Measurements from ENCODE around the genes LRP2 and SSB.

DNA sequence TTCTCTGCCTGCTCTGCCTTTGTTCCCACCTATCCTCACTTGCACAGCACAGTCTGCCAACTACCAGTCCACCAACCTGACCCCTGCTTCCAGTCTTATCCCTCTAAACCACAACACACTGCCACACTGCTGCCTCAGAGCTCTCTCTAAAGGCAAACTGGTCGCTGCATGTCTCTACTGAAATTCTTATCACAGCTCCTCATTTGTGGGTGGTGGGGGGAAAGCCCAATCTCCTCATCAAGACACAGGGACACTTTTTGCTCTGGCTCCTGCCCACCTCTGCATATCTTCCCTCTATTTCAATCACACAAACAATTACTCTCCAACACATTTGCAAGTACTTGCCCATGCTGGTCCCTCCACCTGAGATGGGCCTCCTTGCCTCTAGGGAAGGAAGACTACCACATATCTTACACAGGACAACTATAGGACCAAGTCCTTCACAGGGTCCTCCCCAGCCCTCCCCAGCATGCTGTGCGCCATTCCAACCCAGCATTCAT is 153.7 kb downstream of the STK39 start:
- PRO-cap, result no peak

DNA sequence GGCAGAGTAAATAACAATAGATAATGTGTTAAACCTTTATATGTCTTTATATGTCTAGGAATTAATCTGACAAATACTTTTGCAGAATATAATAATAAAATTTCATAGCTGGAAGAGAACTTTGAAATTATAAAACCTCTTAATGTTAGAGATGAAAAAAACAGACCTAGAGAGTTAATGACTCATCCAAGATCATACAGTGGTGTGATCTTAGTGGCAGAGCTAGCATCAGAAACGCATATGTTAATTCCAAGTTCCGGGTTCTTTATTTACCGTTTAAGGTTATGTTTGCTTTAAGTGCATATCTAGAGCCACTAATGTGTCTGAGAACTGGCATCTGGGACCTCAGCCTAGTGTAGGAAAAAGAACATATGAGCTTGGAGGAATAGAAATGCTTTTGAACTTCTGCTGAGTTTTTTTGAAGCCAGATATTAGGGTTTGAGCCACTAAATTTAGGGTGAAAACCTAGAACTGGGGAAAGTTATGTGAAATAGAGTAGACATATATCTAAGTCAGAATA is 24.3 kb downstream of the CERS6 start:
- PRO-cap, result no peak

- PRO-cap, result no peak
Observed at GRCh38 chr2:168526731-168527264, 70.7 kb downstream of the CERS6 start.

- PRO-cap, result no peak
Observed at GRCh38 chr2:168552428-168553033, 96.5 kb downstream of the CERS6 start.

DNA sequence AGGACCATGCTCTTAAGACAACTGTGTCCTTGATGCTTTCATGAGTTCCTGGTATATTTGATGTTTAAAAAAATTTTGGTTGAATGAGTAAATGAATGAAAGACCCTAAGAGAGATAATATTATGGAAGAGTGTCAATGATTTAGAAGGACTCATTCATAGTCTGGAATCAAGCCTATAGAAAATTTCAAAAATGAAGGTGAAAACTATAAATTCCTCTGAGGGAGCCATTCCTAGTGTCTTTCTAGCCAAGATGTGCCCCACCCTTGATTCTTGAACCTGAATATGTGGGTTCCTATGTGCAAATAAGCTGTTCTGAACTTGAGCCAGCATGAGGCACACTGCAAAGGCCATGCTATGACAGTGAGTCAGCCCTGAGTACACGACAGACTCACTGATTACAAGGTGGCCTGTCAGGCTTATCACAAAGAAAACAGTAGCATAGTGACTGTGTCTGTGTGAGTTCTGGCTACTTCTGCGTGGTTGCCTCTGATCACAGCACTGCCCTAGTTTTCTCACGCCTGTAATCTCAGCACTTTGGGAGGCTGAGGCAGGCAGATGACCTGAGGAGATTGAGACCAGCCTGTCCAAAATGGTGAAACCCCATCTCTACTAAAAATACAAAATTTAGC is 19.0 kb downstream of the ABCB11 start:
- PRO-cap, result no peak

DNA sequence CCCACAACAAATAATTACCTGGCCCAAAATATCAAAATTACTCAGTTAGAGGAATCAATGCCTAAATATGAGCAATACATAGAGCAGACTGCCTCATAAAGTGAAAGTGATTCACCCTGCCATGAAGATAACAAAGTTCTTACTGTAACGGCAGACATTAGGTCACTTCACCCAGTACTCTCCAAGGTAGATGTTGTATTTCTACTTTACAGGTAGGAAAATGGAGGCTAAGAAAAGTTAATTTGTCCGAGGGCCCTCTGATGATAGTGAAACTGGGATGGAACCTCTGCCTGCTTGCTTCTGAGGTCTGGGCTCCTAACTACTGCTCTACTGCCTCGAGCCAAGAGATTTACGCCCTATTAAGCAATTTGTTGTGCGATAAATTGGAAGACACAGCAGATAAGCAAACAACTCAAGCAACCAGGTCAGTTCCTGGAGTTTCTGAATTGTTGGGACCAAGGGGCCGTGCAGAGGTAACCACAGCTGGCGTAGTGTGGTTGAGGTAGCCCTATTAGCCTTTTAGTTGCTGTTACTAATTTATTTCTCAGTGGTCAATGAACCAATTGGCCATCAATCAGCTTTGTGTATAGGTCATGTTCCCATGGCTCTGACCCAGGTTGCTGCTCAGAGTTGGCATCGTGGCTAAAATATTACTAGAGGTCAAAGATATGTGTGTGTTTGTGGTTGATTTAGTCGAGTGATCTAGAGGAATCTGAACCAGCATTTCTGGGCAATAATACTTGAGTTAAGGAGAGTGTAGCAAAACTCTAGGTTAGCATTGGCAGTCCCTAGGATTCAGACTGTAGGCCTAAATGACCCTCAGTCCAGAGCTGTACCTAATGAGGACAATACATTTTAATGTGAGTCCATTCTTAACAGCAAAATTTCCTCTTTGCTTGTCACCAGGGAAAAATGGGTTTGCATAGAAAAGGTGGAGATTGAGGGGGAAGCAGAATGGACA is 5.0 kb downstream of the DHRS9 start:
- PRO-cap, result no peak

DNA sequence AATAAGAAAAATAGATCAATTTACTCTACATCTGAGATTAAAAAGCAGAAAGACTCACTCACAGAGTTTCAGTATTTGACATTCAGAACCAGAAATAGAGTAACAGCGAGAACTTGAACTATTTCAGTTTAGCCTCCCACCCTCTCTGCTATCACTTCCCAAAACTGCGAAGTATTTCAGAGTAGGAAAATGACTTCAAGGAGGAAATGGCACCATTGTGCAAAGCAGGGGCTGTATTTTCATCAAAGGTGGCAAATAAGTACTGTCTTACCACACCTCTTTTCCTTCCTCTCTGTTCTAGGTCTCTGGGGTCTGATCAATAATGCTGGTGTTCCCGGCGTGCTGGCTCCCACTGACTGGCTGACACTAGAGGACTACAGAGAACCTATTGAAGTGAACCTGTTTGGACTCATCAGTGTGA is 13.7 kb downstream of the DHRS9 start:
- PRO-cap, result no peak

GRCh38 chr2:169362293-169363022 is at the start of gene LRP2:
TSS of gene LRP2 (minus strand) at chr2:169362534.
- PRO-cap, result no peak

DNA sequence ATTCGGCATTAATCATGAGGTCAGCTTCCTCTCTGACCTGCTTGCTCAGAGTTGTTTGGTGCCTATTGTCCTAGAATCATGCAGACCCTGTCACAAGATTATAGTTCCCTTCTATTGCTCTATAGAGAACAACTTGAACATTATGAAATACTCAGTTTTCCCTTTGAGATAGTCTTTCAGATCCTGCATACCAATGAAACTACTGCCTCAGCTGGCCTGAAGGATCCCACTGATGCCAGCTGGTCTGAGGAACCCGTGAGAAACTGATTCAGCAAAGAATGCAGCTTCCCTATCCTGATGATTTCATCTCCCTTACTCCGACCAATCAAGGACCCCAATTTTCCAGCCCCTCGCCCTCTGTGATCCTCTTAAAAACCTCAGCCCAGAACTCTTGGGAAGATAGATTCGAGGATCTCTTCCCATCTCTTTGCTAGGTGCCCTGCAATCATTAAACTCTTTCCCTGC is 868 bp upstream of the BBS5 start:
- PRO-cap, result no peak

DNA sequence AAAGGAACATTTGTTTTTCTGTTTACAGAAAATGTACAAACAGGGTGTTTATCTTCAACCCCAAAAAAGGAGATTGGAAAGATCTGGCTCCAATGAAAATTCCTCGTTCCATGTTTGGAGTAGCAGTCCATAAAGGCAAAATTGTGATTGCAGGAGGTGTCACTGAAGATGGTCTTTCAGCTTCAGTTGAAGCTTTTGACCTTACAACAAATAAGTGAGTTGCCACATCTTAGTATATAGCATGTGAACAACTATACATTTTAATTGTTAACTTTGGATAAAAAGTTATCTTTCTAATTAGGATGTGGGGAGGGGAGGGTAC is 8.6 kb downstream of the KLHL41 start:
- PRO-cap, result no peak

DNA sequence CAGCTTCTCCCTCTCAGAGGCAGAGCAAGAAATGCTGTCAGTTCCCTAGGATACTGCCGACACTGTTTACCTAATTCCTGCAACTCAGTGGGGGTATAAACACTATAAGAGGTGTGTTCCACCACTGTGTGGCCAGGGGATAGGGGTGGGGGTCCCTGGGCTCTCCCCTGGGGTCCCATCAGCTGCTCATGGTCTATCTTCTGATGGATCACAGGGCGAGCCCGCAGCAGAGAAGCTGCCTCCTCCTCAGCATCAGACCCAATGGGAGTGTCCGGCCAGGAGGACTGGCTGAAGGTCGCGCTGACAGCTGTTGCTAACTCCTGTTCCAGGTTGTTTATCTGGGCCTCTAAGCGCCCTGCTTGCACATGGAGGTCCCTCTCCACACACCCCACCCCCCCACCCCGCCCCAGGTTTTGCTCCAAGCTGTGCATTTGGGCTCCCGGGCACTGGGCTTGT is 17.2 kb upstream of the KLHL23 start:
- PRO-cap, result bidirectional peak, plus-strand start at position 255 of the sequence, minus-strand start at position 263 of the sequence

DNA sequence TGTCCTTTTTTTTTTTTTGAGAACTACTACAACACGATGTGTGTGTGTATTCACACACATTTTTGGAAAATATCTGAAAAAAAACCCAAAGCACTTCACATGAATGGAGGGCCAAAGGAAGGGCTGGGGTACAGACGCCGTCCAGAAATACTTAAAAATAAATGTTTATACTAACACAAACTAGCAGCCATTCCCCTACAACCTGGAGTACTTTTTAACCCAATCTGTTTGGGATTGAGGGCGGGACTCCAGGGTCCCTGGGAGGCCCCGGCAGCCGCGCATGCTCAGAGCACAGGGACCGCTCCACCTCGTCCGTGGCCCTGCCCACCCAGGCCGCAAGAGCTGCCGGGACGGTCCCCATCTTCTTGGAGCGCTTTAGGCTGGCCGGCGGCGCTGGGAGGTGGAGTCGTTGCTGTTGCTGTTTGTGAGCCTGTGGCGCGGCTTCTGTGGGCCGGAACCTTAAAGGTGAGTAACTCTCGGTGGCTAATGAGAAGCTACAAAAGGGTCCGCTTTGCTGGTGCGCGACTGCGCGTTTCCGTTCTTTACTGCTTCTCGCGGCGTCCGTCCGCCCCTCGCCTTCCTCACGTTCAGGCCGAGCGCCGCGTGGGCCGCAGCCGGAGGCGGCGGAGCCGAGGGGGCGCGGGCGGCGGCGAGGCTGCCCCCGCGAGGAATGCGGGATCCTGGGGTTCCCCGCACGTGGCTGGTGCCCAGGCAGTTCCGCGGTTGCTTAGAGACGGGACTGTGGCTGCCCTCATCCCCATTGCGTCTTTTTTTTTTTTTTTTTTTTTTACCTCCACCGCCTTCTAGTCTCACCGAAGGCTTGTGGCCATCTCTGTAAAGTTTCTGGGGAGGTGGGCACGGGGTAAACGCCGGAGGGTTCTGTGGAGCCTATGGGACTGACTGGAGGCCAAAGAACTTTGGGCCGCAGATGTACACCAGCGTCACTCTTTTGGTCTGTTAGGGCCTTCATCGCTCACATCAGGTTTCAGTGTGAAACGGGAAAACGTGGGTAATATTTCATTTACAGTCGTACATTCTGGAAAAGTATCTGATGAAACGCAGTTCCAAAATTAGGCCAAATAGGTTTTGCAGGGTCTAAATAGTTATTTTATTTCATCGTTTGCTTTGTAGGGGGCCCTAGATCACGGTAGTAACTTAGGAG is at the start of gene SSB:
Gene SSB, plus strand, starts transcription at position 360 of the 1,162 bp plus-strand sequence.
- PRO-cap, result bidirectional peak, plus-strand start at position 338 of the sequence, minus-strand start at position 278 of the sequence

GRCh38 chr2:170455483-170455994 is 259.6 kb upstream of the SP5 start:
- PRO-cap, result no peak

DNA sequence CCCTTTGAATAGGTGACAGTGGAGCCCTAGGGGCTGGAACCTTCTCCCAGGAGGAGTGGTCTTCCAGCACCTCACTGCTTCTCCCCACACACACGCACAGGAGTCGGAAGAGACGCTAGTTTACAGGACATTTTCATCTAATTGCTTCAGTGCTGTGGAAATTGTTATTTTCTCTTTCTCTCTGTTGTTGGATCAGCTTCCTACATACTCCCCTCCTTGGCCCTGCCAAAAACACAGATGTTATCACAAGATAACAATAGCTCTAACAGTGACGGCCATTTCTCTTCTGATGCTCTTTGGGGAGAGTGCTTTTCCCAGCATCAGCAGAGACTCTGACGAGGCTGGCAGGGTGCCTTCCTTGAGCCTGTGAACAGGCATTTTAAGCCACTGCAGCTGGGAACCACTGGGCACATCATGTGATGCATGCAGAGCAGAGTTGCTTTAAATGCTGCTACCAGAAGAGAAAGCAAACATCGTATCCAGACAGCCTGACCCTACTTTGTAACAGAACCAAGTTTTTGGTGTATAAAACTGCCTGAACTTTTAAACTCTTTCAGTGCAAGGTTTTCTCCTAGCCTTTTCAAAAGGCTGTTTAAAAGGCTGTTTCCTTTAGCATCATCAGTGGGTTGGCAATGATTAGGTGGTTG is 209.3 kb upstream of the SP5 start:
- PRO-cap, result no peak

- PRO-cap, result no peak
Observed at GRCh38 chr2:171042527-171042854, 113.4 kb downstream of the GORASP2 start.

GRCh38 chr2:171082684-171083092 is 78.0 kb downstream of the TLK1 start:
- PRO-cap, result no peak

DNA sequence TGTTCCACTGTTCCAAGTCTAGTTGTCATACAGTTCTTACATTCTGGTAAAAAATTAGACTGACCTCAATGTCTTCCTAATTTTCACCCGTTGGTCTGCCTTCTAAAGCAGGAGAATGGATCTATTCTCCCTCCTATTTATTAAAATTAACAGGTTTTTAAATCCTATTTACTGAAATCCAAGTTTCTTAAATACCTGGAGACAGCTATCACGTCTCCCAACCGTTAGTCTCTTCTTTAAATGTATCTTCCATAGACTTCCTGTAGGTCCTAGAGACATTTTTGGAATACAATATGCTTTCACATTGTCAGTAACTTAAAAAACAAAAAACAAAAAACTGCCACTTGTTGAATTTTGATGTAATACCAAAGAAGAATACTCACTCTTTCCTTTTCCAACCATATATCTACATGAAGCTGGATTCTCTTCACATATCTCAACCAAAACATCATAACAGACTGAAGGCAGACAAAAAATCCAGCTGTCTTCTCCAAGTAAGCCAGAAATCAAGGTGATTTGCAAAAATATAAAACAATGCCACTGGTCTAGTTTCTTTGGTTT is 4.8 kb downstream of the TLK1 start:
- PRO-cap, result no peak

- PRO-cap, result no peak
Observed at GRCh38 chr2:171210749-171211387, 50.2 kb upstream of the TLK1 start.

- PRO-cap, result no peak
Observed at GRCh38 chr2:171326082-171326571, 107.7 kb downstream of the METTL8 start.

DNA sequence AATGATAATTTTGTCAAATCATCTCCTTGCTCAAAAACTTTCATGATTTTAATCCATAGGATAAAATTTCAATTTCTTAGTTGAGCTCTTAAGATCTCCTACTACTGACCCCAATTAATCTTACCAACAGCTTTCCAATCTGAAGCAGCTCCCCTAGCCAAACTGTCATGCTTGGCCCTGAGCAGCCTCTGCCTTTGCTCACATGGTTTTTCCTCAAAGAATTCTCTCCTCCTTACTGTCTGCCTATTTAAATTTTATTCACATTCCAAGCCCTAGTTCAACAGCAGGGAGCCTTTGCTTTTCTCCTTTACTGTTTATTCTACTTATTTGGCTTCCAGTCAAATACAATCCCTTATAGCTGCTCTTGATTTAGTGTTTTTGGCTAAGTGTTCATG is 106.9 kb downstream of the METTL8 start:
- PRO-cap, result no peak